Cardiac ventricle fibroblast (primary cell): Measurements from ENCODE around the genes SELENOM and DEPDC5.

DNA sequence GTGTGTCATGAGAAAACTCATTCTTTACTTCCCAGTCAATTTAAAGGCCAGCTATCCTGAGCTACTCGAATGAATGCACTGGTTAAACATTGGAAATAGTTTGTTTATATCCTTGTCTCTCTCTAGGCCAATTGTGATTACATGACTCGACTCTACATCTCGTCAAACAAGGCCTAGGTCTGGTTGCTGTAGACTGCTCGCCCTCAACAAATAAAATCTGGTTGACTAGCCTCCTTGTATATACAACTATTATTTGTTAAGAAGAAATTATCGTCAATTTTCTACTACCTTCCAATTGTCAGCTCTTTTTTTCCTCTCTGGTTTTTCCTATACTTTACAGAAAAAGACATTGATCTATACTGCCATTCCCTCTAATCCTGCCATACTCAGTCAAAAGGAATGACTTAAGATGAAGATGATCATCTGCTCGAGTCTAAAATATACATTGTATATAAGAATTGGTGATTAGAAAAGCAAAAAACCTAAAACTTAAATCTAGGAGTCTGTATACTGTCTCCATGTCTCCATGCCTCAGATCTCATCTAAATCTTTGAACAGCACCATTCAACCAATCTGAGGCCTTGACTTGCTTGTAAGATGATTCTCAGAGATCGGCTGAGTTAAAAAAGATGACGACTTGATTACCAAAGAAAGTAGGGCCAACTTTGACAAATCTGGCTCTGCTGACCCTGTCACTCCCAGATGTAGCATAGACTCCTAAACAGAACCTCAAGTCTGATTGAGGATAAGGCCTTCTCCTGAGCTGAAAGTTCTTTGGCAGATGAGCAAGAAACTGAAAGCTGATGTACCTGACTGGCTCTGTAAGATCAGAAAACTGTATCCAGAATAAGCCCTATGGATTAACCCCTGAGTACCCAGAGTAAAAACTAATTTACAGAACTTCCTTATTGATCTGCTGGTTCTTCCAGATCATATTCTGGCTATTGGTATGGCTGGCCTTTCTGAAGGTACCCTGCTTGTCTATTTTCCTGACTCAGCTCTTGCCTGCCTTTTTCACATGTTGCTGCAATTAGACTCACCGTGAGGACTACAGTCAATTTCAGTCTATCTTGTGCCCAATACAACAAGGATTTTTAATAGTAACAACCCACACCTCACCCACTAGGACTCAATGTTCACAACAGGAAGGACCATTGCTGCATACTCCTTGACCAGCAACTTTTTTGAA is 8.5 kb upstream of the MORC2 start:
- RAMPAGE, long total RNA = no peak

DNA sequence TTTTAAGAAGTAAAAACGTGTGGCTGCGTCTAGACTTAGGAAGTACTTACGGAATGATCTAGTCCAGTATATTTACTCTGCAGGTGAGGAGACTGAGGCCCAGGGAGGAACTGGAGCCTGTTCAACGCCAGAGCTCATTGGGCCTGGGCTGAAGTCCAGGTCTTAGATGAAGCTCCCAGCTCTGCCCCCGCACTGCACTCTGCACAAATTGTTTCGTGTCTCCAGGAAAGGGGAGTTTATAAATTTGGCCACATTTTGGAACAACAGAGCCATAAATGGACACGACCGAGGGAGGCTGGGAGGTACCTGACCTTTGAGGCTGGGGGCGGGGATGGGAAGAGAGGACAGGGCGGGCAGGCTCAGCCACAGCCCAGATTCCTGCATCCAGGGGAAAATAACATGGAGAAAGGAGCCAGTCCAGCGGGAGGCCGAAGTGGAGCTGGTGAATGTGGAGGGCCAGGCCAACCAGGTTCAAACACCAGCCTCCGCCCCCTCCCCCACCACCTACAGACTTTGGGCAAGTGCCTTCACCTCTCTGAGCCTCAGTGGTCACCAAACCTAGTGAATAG is 36.9 kb upstream of the SMTN start:
- RAMPAGE, long total RNA = no peak

GRCh38 chr22:31093559-31094669 is 12.8 kb downstream of the SMTN start:
- RAMPAGE, long total RNA = no peak

GRCh38 chr22:31103860-31104674 is 3.3 kb downstream of the SELENOM start:
- RAMPAGE, long total RNA = no peak

DNA sequence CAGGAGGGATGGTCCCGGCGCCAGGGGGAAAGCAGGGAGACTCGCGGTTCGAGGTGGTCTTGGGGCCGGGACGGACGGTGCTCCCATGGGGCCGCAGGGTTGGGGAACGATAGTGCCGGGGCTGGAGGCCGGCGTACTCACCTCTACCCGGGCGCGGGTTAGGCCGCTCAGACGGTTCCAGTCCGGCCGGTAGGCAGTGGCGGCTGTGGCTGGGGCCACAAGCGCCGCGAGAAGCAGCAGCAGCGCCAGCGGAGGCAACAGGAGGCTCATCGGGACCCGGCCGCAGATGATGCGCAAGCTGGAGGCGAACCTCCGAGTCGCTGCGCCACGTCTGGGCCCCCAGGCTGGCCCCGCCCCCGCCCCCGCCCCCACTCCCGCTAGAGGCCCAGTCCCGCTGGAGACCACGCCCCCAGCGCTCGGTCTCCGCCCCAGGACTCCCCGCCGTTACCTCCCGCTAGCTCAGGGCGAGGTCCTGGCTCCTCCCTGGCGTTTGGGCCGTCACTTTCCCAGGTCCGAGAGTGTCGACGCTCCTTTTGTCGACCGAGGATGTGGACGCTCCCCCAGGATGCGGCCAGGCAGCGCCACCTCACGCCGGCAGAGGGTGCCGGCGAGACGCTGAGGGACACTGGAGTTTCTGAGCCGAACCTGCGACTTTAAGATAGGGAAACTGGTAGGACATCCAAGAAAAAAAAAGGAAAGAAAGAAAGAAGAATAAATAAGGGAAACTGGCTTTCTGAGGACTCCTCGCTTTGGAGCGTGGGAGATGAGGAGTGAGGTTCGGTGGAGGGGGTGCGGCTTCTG is at the start of gene SELENOM:
TSS of gene SELENOM (minus strand) at position 333 of the 801 bp plus-strand sequence.
- RAMPAGE, long total RNA = start-site peak on the minus strand centred at position 318 of the sequence, 82 bp wide, 1,724 and 227 reads in 2 replicates

DNA sequence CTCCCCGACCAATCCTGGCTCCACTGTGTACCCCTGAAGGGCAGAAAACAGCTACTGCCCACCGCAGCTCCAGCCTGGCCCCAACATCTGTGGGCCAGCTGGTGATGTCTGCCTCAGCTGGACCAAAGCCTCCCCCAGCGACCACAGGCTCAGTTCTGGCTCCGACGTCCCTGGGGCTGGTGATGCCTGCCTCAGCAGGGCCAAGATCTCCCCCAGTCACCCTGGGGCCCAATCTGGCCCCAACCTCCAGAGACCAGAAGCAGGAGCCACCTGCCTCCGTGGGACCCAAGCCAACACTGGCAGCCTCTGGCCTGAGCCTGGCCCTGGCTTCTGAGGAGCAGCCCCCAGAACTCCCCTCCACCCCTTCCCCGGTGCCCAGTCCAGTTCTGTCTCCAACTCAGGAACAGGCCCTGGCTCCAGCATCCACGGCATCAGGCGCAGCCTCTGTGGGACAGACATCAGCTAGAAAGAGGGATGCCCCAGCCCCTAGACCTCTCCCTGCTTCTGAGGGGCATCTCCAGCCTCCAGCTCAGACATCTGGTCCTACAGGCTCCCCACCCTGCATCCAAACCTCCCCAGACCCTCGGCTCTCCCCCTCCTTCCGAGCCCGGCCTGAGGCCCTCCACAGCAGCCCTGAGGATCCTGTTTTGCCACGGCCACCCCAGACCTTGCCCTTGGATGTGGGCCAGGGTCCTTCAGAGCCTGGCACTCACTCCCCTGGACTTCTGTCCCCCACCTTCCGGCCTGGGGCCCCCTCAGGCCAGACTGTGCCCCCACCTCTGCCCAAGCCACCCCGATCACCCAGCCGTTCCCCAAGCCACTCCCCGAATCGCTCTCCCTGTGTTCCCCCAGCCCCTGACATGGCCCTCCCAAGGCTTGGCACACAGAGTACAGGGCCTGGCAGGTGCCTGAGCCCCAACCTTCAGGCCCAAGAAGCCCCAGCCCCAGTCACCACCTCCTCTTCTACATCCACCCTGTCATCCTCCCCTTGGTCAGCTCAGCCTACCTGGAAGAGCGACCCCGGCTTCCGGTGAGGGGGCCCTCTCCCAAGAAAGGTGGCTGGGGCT is 2.5 kb downstream of the INPP5J start:
- RAMPAGE, long total RNA = no peak

GRCh38 chr22:31192412-31193028 is 19.6 kb upstream of the LIMK2 start:
- RAMPAGE, long total RNA = no peak

DNA sequence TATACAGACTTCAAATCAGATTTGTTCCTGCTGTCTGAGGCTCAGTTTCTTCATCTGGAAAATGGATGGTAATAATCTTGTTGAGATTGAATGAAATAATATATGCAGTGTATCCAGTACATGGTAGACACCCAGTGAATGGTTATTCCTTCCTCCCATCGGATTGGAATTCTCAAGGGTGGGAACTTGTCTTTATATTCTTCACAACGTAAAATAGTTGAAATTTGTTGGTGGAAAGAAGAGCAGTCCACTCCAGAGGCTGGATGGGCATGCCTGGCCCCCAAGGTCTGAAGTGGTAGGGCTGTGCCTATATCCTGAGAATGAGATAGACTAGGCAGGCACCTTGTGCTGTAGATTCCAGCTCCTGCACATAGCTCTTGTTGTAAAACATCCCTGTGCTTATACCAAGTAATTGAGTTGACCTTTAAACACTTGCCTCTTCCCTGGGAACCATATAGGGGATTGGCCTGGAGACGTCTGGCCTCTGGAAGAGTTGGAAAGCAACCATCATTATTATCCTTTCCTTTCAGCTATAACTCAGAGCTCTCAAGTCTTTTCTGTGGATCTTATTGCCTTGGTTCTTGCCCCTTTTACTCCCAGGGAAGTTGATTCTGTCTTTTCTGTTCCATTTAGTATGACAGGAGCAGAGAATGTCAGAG is 15.0 kb downstream of the LIMK2 start:
- RAMPAGE, long total RNA = no peak

- RAMPAGE, long total RNA = no peak
These were observed 33.4 kb downstream of the PIK3IP1 start for GRCh38 chr22:31258889-31259304.

DNA sequence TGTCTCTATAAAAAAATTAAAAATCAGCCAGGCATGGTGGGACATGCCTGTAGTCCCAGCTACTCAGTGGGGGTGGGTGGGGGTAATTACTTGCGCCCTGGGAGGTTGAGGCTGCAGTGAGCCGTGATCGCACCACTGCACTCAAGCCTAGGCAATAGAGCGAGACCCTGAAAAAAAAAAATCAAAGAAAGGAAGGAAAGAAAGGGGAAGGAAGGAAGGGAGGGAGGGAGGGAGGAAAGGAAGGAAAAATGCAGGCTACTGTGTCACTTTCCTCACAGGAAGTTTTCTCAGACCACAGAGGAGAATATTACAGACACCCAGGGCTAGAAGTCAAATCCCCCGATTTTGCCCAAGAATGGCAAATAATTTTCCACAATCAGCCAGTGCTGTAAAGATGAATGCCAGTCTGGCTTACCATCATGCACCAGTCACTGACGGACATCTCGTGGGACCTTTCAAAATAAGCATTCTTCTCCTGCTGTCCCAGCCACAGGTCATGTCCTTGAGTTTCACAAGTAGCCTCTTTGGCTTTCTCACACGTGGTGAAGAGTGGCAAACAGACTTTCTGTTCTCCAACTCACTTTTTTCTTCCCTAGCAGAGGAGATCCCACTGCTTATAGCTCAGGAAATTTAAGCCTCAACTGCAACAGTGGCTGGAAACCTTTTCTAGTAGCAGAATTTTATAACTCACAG is 3.9 kb downstream of the PIK3IP1 start:
- RAMPAGE, long total RNA = no peak

DNA sequence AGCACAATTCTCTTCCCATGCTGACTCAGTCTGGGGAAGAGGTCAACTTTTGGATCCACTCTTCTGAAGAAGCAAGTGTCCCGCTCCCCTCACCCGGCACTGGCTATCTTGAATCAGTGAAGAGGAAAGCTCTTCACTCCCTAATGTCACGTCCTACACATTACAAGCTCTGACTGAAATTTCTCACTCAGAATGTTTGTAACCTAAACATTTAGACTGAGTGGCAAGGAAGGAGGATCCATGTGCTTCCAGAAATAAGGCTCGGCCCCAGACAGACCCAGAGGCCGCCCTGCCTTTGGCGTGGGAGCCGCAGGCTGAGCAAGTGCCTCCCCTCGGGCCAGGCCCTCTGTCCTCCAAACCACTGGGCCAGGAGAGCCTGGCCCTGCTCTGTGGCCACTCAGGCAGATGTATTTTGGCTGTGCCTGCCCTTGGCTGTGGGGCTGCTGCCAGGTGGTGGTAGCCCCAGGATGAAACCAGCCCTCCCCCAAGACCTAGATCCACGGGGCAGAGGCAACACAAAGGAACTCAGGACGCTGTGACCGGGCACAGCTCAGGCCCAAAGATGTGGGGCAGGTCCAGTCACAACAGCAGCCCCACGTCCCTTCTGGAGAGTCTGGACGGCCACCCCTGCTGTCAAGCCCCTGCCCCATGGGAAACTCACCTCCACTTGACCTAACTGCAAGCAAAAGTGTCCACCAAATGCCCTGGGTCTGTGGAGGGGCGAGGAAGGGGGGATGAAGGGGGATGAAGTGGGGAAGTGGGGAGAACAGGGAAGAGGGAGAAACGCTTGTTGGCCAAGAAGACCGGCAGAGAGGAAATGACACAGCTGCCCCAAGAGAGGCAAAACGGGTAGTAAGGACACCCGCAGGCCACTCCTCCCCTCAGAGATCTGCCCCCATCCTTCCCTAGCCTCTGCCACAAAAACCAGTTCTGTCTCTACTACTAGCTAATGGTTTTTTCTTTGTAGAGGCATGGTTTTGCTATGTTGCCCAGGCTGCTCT is 24.0 kb downstream of the PISD start:
- RAMPAGE, long total RNA = no peak

- RAMPAGE, long total RNA = no peak
These were observed at the start of gene DEPDC5 for GRCh38 chr22:31753526-31754230. DEPDC5 (plus strand) TSS chr22:31754019.

- RAMPAGE, long total RNA = no peak
These were observed 73.5 kb upstream of the YWHAH start for GRCh38 chr22:31870781-31871271.

- RAMPAGE, long total RNA = no peak
These were observed 19.6 kb downstream of the YWHAH start for GRCh38 chr22:31963688-31964516.

GRCh38 chr22:32059464-32060008 is 16.5 kb downstream of the SLC5A1 start:
- RAMPAGE, long total RNA = no peak

DNA sequence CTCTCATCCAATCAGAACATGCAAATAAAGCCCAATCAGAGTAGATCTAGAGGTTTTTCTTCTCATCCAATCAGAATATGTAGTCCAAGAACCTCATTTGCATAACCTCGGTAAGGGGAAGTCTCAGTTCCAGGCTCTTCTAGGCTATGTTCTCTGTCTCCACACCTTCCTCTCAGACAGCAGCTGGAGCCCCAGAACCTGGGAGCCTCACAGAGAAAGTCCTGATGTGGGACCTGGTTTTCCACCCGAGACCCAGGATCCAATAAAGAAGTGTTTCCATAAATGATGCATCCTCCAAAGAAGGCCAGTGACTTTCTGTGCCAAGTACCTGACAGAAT is 2.5 kb upstream of the RFPL3 start:
- RAMPAGE, long total RNA = no peak

- RAMPAGE, long total RNA = no peak
These were observed 11.5 kb upstream of the RTCB start for GRCh38 chr22:32423461-32424021.

- RAMPAGE, long total RNA = no peak
These were observed 56.3 kb upstream of the TIMP3 start for GRCh38 chr22:32744958-32745780.

DNA sequence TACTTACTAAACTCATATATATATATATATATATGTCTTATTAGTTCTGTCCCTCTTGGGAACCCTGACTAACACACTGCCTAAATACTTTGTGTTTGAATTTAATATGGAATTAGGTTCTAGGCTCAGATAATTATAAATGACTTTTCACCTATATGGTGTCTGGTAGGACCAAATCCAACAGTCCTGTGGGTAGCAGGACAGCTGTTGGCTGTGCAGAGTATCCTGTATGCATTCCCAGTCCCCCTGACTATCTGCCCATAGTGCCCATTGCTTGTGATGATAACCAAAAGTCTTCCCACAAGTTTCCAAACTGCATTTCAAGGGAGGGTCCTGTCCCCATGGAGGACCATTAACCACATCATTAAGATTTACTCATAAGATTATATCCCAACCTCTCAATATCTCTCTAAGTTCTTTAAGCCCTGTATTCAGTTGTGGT is 42.8 kb upstream of the TIMP3 start:
- RAMPAGE, long total RNA = no peak

GRCh38 chr22:32829950-32830149 is 28.3 kb downstream of the TIMP3 start:
- RAMPAGE, long total RNA = no peak